ENCODE results near the gene ALX1.

DNA sequence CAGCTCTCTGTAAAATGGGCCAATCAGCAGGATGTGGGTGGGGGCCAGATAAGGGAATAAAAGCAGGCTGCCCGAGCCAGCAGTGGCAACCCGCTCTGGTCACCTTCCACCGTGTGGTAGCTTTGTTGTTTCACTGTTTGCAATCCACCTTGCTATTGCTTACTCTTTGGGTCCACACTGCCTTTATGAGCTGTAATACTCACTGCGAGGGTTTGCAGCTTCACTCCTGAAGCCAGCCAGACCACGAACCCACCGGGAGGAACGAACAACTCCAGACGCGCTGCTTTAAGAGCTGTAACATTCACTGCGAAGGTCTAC lies 20.9 kb upstream of the PAWR start:
- CAGE, long polyA plus RNA = no peak
- RRBS = no CpG with 5 or more reads among the region's 10 CpGs

- CAGE, long polyA plus RNA = no peak
- RRBS = no CpG with 5 or more reads among the region's 3 CpGs
Measured at GRCh38 chr12:79796555-79797129, 105.9 kb upstream of the PAWR start.

GRCh38 chr12:79998540-79998743 lies 63.5 kb upstream of the PPP1R12A start:
- CAGE, long polyA plus RNA = no peak

DNA sequence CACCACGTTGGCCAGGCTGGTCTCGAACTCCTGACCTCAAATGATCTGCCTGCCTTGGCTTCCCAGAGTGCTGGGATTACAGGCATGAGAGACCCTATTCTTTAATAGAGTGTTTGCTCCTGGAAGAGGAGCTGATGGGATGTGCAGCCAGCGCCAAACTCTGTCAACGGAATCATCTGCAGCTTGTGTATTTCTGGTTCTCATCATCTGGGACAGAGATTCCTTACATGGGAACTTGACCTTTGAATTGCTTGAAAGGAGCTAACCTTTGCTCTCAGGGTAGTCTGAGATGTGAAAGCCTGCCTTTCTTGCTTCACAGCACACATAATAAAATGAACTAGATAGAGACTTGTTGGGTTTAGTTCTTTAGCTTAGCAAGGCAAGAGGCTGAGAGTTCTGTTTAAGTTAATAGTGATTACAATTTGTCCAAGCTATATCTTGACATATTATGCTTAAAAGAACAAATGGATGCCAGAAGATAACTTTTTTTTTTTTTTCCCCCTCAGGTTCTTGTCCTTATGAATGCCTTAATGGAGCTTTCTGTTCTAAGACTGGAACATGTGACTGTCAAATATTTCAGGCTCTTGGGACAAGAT lies 120.1 kb downstream of the OTOGL start:
- CAGE, long polyA plus RNA = no peak
- RRBS = no CpG with 5 or more reads among the region's 4 CpGs

DNA sequence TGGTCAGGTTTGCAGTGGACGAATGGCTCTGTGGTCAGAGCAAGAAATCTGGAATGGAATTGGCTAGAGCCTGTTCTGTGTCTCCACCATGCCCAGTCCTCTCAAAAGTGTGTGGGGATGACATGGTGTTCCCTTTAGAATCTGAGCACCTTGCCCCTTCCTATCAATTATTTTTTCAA lies 1.4 kb downstream of the ACSS3 start:
- CAGE, long polyA plus RNA = no peak
- RRBS = no CpG with 5 or more reads among the region's 1 CpG

- CAGE, long polyA plus RNA = no peak
- RRBS = no CpG with 5 or more reads among the region's 1 CpG
Measured at GRCh38 chr12:81598241-81598581, 160.9 kb downstream of the PPFIA2 start.

GRCh38 chr12:82678111-82678484 lies 8.6 kb upstream of the TMTC2 start:
- CAGE, long polyA plus RNA = no peak
- RRBS = no CpG with 5 or more reads among the region's 5 CpGs

DNA sequence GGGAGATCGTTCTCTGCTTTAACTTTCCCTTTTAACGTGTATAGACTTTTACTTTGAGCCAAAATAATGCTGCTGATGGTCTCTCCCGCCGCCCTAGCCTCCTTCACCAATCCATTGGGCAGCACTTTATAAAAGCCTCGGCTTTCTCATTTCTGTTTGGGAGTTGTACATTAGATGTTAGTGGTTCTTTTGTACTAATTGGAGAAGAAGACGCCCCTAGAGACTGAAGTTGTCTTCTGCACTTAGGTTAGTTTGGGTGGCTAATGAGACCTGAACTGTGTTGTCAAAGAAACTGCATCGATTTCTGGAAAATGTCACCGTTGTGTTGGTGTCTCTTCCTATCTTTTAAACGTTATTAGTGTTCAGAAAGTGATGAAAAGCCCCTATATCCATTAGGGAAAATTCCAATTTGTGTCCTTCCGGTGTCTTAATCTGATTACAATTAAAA lies 1.5 kb downstream of the TMTC2 start:
- CAGE, long polyA plus RNA = no peak
- RRBS = no CpG with 5 or more reads among the region's 10 CpGs

GRCh38 chr12:85279631-85280340 lies at the start of gene ALX1:
Gene ALX1 (plus strand): TSS chr12:85280220.
- CAGE, long polyA plus RNA = no peak
- RRBS = no CpG with 5 or more reads among the region's 35 CpGs

DNA sequence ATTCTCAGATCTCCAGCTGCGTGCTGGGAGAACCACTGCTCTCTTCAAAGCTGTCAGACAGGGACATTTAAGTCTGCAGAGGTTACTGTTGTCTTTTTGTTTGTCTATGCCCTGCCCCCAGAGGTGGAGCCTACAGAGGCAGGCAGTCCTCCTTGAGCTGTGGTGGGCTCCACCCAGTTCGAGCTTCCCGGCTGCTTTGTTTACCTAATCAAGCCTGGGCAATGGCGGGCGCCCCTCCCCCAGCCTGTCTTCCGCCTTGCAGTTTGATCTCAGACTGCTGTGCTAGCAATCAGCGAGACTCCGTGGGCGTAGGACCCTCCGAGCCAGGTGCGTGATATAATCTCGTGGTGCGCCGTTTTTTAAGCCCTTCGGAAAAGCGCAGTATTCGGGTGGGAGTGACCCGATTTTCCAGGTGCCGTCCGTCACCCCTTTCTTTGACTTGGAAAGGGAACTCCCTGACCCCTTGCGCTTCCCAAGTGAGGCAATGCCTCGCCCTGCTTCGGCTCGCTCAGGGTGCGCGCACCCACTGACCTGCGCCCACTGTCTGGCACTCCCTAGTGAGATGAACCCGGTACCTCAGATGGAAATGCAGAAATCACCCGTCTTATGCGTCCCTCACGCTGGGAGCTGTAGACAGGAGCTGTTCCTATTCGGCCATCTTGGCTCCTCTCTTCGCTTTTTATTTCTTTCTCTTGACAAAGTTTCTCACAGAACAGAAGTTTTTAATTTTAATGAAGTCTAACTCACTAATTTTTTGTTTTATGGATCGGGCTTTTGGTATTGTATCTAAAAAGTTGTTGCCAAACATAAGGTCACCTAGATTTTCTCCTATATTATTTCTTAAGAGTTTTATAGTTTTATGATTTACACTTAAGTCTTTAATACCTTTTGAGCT lies 38.0 kb downstream of the ALX1 start:
- CAGE, long polyA plus RNA = no peak
- RRBS = no CpG with 5 or more reads among the region's 34 CpGs

DNA sequence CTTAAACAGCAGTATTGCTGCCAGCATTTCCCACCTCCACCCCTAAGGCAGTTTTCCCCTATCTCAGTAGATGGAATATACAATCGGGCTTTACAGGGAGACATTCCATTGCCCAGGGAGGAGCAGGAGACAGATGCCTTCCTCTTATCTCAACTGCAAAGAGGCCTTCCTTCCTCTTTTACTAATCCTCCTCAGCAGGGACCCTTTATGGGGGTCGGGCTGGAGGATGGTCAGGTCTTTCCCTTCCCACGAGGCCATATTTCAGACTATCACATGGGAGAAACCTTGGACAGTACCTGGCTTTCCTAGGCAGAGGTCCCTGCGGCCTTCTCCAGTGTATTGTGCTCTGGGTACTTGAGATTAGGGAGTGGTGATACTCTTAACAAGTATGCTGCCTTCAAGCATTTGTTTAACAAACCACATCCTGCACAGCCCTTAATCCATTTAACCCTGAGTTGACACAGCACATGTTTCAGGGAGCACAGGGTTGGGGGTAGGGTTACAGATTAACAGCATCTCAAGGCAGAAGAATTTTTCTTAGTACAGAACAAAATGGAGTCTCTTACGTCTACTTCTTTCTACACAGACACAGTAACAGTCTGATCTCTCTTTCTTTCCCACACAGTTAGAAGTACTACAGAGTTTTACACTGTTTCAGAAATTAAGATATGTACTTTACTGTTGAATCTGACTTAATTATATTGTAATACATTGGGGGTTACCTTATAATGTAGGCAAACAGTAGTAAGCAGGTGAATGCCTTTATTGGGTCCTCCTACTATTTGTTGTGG lies 189.5 kb downstream of the ALX1 start:
- CAGE, long polyA plus RNA = no peak
- RRBS = no CpG with 5 or more reads among the region's 5 CpGs

DNA sequence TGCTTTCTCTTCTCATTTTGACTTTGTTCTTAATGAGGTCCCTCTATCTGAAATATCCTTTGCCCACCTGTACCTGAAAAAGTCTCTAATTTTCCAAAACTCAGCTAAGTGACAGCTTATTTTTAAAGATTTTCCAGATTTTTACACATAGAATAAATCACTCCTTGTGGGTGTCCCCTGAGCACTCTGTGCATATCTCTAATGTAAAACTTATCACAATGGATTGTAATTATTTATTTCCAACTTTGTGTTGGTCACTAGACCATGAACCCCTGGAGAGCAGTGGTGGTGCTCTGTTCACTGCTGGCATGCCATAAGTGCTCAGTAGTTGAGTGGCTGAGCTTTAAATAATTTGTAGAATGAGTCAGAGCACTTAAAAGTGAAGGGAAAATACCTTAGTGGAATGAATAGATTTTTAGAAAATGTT lies 6.5 kb downstream of the MGAT4C start:
- CAGE, long polyA plus RNA = no peak

- CAGE, long polyA plus RNA = no peak
- RRBS = no CpG with 5 or more reads among the region's 4 CpGs
Measured at GRCh38 chr12:87820723-87821387, 208.3 kb downstream of the C12orf50 start.

- CAGE, long polyA plus RNA = no peak
- RRBS = no CpG with 5 or more reads among the region's 4 CpGs
Measured at GRCh38 chr12:89418218-89418586, 65.9 kb upstream of the DUSP6 start.

DNA sequence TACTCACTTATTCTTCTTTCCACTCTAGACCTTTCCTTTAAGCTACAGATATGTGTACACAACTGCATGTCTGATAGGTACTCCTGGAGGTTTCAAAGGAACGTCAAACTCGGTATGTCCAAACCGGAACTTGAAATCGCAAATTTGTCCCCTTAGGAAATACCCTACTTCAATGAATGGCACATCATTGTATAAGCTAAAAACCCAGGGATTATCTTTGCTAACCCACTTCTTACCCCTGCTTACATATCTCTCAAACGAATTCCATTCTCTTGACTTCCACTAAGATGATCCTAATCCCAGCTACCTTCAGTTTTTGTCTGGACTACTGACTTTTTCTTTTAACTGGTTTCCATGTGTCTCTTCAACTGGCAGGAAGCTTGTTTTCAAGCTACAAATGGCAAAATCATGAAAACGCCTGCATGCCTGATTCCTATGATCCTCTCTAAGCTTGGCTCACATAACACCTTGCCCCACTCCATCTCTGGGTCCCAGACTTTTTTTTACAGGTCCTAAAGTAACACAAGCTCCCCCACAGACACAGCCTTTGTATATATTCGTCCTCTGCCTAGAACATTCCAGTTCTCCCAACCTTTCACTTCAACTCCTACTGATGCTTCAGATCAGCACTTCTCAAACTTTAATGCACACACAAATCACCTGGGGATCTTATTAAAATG lies 85.7 kb downstream of the GALNT4 start:
- CAGE, long polyA plus RNA = no peak
- RRBS = no CpG with 5 or more reads among the region's 7 CpGs

- CAGE, long polyA plus RNA = no peak
- RRBS = under 1% methylated on average over 28 of the region's 60 CpGs
Measured at GRCh38 chr12:89525065-89525764, 619 bp upstream of the GALNT4 start.

DNA sequence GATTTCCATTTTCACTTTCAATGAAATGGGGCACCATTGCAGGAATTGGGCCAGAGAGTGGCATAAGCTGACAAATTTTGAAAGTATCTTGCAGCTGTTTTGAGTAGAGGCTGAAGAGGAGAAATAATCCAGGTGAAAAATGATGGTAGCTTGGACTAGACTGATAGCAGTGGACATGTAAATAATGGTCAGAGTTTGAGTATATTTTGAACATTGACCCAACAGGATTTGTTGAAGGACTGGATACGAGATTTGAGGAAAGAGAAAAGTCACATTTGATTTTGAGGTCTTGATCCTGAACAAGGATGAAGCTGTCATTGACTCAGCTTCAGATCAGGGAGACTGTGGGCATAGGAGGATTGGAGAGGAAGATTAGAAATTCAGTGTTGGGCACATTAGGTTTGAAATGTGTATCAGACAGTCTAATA lies 22.9 kb upstream of the POC1B start:
- CAGE, long polyA plus RNA = no peak
- RRBS = no CpG with 5 or more reads among the region's 1 CpG

DNA sequence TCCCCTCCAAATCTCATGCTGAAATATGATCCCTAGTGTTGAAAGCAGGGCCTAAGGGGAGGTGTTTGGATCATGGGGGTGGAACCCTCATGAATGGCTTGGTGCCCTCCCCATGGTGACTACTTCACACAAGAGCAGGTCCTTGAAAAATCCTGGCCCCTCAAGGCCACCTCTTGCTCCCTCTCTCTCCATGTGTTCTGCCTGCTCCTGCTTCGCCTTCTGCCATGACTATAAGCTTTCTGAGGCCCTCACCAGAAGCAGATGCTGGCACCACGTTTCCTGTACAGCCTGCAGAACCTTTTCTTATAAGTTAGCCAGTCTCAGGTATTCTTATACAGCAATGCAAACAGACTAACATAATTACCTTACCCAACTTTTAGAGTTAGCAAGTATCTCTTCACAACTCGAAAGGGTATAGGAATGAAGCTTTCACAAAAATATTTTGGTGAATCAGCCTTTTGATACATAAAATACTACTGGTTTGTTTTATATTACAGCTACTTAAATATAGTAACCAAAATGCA lies 67.9 kb downstream of the ATP2B1 start:
- CAGE, long polyA plus RNA = no peak
- RRBS = no CpG with 5 or more reads among the region's 3 CpGs

DNA sequence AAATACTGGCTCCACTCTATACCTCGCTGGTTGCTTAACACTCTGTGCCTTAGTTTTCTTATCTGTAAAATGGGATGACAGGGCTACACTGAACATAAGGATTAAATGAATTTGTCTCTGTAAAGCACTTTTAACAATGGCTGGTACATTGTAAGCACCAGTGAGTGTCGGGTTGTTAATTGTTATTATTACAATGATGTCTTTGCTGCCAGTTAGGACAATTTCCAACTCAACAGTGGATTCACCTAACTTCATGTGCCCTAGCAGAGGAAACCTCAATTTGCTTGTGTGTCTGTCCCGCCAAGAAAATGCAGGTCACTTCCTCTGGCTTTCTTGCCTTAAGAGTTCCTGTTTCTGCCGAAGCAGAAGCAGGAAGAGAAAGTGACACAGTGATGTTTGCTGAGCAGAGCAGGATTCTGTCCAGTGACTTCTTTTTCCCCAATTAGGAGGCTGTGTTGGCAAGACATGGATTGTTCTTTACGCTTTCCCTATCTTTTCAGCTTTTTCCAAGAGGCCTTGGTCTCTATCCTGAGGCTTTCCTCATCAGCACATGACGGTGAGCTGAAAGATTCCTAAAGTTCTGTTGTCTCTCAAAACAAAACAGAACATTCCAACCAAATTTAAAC lies 154.1 kb upstream of the ATP2B1 start:
- CAGE, long polyA plus RNA = no peak
- RRBS = no CpG with 5 or more reads among the region's 6 CpGs

DNA sequence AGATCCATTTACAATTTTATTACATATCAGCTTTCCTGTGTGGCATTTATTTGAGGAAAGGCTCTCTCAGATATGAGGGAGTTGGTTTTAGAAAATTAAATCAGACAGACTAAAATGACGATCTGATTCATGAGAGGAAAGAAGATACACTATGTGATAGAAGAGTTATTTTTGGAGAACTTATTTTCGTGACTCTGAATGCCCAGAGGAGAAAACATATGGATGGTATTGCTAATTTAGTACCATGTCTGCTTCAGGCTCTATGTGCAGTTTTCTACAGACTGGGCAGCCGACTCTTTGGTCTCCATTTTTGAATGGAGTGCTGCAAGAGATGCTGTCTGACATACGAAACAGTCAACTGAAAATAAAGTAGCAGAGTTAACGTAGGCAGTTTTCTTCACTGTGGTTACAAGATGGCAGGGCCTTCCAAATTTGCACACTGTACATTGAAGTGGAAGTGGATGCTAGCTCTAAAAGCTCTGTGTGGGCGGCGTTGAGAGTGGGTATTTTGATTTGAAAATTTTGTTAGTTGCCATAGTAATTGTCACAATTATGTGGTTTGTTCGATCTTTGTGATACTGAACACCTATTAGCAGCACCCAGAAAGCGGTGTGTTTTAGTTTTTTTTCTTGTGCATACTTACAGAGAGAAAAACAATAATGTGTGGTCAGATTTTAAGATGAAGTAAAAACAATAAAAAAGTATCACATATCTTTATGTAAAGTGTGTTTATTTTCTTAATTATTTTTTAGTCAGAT lies 154.8 kb upstream of the ATP2B1 start:
- CAGE, long polyA plus RNA = no peak
- RRBS = no CpG with 5 or more reads among the region's 9 CpGs

Data from osteoblast (primary cell).